RPMI7951 (cell line): ENCODE data around the gene TARBP1.

- RAMPAGE, long total RNA, result no peak
Observed at GRCh38 chr1:233354654-233355421, 27.3 kb downstream of the MAP3K21 start.

DNA sequence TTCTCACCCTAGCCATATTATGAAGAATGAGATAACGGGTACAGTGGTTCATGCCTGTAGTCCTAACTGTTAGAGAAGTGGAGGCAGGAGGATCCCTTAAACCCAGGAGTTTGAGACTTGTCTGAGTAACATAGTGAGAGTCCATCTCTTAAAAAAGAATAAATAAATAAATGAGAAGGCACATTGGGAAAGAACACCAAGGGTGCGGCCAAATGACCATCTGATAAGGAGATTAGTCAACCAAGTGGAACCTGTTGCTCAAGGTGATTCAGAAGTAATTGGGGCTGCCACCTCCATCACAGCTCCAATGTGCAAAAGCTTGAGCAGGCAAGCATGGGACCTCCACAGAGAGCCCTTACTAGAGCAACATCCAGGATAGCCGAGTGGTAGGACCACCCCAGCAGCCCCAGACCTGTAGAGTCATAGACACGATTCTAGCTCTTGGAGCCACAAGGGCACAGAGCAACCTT lies 40.7 kb downstream of the KCNK1 start:
- RAMPAGE, long total RNA, result no peak

- RAMPAGE, long total RNA, result no peak
Observed at GRCh38 chr1:233724231-233724668, 110.3 kb downstream of the KCNK1 start.

DNA sequence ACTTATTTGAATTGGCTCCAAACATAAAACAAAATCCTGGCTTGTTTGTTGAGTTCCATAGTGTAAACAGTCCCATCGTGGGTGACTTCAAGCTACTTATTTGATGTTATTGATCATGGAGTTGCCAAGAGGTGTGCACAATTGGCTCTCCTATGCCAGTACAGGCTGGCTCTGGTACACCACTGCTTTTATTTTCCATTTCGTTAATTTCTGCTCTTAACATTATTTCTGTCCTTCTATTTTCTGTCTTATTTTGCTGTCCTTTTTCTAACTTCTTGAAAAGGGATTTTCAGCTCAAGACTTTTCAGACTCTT lies 1.8 kb upstream of the COA6 start:
- RAMPAGE, long total RNA, result no peak

- RAMPAGE, long total RNA, result no peak
Observed at GRCh38 chr1:234400729-234400998, 27.4 kb downstream of the COA6 start.

DNA sequence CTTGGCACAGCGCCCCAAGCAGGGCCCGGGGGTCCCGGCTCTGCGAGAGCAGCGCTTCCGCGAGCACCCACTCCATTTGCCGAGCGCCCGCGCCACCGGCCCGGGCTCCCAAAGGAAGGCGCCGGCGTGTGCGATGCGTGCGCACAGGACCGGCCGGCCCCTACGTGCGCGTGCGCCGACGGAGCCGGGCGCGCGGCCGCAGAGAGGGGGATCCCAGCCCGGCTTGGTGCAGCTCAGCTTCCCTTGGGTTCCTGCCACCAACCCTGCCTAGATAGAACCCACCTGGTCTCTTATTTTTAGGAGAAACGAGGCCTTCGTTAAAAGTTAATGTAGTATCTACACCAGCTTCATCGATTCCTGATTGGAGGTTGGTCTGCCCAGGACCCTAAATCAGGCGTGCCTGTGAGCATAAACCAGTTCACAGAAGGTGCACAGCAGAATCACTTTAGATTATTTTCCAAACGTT lies at the start of gene TARBP1:
TSS of gene TARBP1 (minus strand) at position 152 of the 466 bp plus-strand sequence.
- RAMPAGE, long total RNA, result no peak

DNA sequence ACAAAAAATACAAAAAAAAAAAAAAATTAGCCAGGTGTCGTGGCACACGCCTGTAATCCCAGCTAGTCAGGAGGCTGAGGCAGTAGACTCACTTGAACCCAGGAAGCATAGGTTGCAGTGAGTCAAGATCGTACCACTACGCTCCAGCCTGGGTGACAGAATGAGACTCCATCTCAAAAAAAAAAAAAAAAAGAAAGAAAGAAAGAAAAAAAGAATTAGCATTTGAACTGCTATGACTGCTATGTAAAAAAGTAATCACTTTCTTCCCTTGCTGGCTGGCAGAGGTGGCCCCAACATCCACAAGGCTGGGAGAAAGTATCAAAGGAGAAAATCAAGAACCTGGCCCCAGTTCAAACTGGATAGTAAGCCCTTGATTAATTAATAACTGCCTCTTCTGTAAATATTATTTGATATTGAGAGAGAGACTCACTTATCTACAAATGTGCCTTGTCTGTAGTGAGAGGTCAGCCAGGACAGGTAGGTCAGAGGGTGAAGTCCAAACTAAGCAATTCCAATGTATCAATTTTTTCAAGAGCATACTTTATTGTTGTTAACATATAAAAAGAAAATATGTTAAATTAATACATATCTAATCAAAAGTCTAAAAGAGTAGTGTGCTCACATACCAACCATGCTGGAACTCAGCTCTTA lies 23.7 kb upstream of the TARBP1 start:
- RAMPAGE, long total RNA, result no peak

GRCh38 chr1:234509649-234510348 lies 30.8 kb upstream of the TARBP1 start:
- RAMPAGE, long total RNA, result no peak

GRCh38 chr1:234545449-234546424 lies 64.2 kb downstream of the IRF2BP2 start:
- RAMPAGE, long total RNA, result no peak

DNA sequence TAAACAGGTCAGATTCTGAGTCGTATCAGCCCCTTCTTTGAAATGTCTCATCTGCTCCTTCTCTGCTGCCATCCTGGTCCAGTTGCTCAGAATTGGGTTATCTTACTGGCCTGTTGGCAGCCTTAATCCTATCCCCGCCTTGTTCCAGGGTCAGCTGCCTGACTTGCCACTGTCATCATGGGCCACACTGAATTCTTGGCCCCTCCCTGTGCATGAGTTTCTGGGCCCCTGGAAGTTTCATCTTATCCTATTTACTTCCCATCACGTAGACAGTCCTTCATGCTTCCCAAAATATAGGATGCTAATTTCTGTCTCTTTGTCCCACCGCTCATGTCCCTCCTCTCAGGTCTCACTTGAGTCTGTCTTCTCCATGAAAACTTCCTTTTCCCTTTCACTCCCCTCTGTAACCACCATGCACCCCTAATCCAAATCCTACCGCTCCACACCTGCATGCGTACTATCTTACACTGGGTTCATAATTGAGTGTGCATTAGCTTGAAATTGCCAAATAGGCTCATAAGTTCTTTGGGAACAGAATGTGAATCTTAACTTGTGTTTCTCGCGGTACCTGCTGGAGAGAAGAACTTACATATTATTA lies 23.5 kb downstream of the IRF2BP2 start:
- RAMPAGE, long total RNA, result no peak

DNA sequence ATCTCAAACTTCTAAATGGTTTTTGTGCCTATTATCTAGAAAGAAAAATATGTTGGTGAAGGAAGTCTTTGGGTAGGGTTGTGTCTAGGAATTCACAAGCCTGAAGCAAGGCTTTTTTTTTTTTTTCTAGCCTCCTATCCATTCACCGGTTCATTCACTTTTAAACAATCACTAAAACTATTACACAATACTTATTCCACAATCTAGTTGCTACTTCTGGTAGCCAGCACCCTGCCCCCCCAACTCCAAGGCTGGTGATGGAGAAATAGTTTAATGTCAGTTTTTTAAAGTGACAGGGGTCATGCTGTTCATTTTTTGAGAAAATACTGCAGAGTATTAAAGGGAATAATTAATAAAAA lies 11.0 kb downstream of the IRF2BP2 start:
- RAMPAGE, long total RNA, result no peak

- RAMPAGE, long total RNA, result no peak
Observed at GRCh38 chr1:234602444-234603398, 7.3 kb downstream of the IRF2BP2 start.

GRCh38 chr1:234607971-234608888 lies 1.7 kb downstream of the IRF2BP2 start:
- RAMPAGE, long total RNA, result no peak

DNA sequence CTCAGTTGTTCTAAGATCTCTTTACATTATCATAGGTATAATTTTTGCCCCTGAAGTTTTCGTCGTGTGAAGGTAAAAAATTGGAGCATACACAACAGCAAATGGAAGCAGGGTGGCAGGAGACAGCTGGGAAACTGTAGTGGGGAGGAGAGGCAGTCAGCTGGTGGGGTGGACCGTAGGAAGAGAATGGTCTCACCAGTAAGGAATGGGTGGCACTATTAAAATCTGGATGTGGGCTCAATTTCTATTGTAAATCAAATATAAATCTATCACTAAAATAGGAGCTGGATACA lies 10.3 kb upstream of the IRF2BP2 start:
- RAMPAGE, long total RNA, result no peak

- RAMPAGE, long total RNA, result no peak
Observed at GRCh38 chr1:234716322-234717529, 106.7 kb upstream of the IRF2BP2 start.

- RAMPAGE, long total RNA, result no peak
Observed at GRCh38 chr1:234726166-234727171, 116.5 kb upstream of the IRF2BP2 start.

DNA sequence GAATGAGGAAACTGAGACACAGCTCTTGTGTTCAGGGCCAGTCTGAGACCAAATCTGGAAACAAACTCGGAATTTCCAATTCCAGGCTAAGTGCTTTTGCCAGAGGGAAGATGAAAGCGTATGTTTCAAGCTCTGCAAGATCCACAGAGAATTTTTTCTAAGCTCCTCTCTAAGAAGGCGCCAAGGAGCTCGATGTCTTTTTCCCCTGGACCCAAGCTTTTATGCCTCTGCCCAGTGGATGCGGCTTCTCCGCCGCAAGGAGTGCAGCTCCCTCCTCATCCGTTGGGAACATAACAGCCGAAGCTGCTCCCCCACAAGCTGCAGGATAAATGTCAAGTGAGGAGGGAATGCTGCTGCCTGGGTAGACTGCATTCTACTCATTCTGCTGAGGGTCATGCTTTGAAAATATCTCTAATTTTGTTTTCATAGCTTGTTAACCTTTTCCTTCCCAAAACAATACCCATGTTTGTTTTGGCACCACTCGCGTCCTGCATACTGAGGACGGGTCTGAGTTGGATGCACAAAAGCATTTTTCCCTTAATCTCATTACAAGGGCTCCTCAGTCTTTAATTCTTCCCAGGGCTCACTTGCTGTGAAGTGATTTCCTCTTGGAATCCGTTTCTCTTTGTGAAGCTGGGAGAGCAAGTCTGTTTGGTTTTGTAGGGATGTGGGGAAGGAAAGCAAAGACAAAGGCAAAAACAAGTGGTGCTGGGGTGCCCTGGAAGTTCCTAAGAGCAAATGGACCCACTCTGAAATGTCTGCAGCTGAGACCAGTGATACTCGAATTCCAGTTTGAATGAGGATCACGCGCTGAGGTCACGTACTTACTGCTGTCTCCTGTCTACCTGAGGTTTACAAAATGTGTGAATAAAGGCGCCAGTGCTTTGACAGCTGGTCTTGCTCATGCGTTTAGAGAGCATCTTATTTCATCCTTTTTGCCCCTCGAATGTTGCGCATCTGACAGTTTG lies 134.0 kb upstream of the IRF2BP2 start:
- RAMPAGE, long total RNA, result no peak

DNA sequence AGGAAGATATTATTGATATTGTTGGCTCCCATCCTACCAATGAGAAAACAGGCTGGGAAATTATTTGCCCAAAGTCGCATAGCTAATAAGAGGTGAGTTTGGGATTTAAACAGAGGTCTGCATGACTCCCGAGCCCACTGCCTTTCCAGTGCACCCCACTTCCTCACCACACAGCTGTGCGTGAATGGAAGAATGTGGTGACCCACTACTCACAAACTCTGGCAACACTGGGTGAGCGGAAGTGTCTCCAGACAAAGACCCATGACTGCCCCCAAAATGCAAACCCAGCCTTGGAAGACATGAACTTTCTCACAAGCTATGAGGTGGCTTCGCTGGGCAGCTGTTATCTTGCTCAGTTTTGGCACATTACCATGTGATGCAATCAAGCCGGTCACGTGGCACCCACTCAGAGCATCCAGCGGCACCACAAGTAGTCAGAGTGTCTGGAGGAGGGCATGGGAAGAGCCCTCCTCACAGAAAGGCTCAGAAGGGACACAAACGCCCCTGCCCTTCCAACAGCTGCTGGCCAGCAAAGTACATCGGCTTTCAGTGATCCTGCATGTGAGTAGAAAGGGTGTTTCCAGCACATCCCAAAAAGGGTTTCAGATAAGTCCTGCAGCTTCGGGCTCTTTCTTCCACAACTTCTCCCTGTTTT lies 145.4 kb upstream of the IRF2BP2 start:
- RAMPAGE, long total RNA, result no peak

DNA sequence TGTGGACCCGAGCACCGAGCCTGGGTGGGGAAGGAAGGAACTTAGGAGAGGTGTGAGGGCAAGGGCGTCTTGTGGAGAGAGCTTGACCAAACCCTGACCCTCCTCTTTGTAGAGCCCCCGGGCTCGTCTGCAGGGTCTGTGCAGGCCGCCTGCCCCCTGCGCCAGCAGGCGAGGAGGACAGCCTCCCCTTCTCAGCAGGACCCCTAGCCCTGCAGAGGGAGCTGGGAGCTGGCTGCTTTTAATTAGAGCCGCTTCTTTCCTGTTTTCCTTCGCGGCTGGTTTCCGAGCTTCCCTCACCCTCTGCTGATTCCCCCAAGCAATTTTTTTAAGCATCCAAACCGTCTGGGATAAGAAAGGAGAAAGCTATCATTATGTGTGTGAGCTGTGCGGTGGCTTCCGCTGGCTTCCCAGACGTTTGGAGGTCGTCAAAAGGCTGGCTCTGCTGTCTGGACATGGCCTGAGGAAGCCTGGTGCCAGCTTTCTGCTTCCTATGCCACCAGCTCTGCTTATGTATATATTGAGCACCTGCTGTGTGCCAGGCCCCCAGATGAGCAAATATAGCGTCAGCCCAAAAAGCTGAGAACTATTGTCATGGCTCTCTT lies 160.2 kb upstream of the IRF2BP2 start:
- RAMPAGE, long total RNA, result no peak

DNA sequence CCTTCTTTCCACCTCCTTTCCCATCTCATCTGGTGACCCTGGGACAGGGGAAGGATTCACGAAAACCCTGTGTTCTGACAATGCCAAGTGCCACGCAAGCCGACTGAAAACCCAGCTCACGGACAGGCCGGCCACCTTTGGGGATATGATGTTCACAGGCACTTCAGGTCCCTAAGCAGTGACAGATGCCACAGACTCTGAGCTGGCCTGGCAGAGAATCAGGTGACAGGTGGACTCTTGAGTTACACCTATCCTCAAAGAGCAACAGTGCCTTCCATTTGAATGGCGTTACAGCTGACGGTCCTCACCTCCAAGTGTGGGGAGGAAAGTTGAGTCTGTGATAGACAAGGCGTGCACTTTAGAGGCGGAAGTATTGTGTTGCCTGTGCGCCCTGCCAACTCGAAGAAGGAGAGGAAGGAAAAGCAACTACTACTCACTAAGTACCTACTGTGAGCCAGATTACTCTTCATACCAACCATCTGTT lies 230.5 kb downstream of the TOMM20 start:
- RAMPAGE, long total RNA, result no peak